Diencephalon (tissue), 2 donors: ENCODE results near the genes FAM98B, PAK6, GCHFR and DNAJC17.

- RAMPAGE, long total RNA = no peak
These were observed 107.1 kb downstream of the TMCO5A start for GRCh38 chr15:38041540-38042009.

DNA sequence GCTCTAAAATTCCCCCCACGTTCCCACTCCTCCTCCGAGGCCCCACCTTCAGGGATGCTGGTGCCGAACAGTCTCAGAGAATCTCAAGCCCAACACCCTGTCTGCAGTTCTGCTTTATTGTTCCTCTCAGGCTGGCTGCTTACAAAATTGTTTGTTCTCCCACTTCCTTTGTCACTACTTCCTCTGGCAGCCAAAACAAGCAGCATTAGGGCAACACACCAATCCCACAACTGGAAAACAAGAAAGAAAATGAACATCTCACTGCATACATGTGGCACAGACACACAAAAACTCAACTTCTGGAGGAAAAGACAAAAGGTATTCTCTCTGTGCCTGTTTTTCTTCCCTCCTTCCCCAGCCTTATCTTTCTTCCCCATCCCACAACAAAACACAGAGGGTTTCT is 108.3 kb downstream of the TMCO5A start:
- RAMPAGE, long total RNA = no peak

DNA sequence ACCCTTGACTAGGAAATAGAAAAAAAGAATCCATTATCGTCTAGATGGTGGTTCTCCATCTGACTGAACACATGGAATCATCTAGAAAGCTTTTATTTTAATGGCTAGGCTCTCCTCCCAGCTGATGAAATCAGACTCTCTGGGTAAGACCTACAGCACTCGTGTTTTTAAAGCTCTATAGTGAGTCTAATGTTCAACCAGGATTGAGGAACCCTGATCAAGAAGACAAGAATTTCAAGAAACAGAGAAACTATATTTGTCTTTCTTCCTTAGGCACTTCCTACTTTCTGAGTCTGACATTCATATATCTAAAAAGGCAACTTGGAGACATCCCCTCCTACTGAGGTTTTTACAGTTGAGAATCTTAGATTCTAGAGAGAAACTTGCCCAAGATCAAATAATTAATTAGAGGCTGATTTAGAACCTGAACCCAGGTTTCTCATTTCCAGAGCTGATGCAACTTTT is 118.8 kb downstream of the TMCO5A start:
- RAMPAGE, long total RNA = no peak

DNA sequence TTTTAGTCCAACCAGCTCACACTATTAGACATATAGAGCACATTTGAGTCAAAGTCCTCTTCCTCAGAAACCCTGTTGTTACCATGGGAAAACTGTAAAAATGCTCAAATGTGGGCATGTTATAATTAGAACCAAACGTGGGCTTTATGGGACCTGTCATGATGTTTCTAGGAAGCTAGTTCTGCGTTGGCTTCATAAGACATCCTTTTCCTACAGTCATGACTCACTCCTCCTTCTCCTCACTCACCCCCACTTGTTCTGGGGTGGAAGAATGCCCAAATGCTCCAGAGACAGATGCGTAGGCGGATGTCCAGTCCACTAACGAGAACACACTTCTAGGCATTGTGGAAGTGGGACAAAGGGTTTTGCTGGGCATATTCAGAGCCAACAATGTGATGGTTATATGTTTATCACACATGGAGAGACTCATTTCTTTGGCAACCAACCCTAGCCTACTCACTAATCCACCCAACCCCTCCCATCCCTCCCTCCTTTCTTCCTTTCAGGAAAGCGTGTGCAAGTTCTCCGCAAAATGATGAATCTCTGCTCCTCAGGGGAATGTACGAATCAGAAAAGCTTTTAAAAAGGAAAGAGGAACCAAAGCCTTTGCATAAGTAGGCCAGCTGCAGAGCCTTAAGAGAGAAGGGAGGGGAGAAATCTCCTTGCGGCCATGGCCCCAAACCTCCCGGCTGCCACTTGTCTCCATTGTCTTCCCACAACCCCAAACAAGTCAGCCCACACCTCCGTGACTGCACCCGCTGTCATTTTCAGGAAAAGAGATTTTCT is 123.0 kb upstream of the SPRED1 start:
- RAMPAGE, long total RNA = no peak

DNA sequence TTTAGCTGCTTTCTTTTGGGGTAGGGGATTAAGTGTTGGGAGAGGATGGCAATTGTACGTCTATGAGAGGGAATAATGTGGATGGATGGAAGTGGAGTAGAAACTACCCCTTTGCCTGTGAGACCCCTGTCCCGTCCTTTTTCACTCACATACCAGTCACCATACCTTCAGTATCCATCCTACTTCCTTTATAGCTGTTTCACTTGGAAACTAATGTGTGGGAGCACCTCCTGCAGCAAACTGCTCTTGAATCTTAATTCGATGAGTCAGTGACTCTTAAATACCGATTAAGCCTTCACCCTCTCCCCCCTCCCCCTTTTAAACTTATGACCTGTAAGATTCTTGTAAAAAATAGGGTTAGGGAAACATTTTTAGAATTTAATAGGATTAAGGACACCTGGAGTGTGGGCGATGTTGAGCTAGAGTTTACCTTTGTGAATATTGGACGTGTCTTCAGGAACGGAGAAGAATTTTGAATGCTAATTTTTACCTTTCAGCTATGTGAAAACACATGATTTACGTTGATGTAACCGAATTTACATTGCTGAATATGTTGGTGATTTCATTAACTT is 852 bp downstream of the SPRED1 start:
- RAMPAGE, long total RNA = no peak

GRCh38 chr15:38397867-38398542 is 55.9 kb upstream of the FAM98B start:
- RAMPAGE, long total RNA = no peak

GRCh38 chr15:38453593-38454725 is at the start of gene FAM98B:
Gene FAM98B (plus strand): TSS chr15:38454127.
- RAMPAGE, long total RNA = start-site peak on the plus strand at chr15:38454131-38454194, 532 and 818 reads in 2 replicates

- RAMPAGE, long total RNA = no peak
These were observed 413.4 kb upstream of the THBS1 start for GRCh38 chr15:39167420-39167990.

GRCh38 chr15:39273641-39274082 is 307.2 kb upstream of the THBS1 start:
- RAMPAGE, long total RNA = no peak

DNA sequence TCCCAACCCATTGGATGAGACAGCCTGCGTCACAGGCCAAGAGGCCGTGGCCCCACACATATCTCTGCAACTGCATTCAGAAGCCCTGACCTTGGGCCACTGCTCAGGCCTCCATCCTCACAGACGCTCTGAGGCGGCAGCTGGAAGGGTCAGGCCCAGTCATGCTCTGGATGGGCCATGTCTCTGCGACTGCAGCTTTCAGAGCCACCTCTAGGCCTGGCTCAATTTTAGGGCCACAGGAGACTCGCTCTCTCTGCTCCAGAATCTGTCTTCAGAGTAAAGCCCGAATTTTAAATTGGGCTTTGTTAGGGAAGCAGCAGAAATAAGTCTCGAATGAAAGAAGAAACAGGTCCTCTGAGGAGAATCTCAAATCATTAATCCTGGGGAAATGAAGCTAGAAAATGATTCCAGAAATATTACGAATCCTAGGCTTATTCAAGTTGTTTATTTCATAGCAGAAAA is 114.3 kb upstream of the THBS1 start:
- RAMPAGE, long total RNA = no peak

- RAMPAGE, long total RNA = no peak
These were observed 18.5 kb downstream of the THBS1 start for GRCh38 chr15:39599383-39599782.

DNA sequence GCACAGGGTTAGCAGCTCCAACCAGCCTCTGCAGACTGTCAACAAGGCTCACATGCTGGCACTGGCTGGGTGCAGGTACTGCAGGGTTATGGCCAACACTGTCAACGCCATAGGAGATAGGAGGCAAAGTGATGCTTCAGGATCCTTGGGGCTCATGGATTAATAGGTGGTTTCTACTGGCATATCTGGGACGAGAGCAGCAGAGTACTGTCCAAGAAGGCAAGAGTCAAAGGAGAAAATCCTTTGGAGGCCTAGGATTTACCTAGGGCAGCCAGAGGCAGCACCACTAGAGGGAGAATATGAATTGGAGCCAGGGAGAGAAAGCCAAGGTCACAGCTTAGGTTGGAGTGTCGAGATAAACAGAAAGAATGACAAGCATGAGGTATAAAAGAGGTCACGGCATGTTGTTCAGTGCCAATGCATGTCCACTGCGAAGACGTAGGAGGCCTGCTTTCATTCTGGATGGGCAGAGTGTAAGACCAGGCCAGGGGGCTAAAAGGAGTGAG is 47.1 kb downstream of the THBS1 start:
- RAMPAGE, long total RNA = no peak

DNA sequence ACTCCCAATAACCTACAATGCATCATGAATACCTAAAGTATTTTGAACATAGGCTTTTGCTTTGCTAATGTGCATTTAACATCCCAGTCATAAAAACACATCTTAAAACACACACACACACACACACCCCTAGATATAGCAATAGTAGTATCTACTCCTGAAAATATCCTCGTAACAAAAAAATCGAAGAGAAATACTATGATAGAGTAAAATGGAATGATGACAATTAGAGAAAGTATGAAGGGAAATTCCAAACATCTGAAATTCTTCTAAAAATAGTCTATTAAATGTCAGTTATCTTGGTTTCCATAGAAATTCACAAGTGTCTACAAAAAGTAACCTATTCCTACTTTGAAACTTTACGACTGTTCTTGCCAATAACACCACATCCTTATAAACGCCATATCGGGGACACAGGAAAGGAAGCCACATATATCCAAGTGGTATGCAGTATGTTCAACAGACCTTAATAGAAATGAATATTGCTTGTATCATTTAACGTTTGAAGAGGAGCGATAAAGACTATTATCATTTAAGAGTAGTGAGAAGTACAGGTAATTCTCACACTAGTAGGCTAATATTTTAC is 1.4 kb downstream of the GPR176 start:
- RAMPAGE, long total RNA = no peak

GRCh38 chr15:40238411-40239626 is at the start of gene PAK6:
Gene PAK6 (plus strand): TSS chr15:40239063.
- RAMPAGE, long total RNA = start-site peak on the plus strand at chr15:40239060-40239073, 87 and 44 reads in 2 replicates; start-site peak on the plus strand at chr15:40239216-40239266, 63 and 49 reads in 2 replicates

GRCh38 chr15:40332025-40333297 is 8.3 kb downstream of the CCDC9B start:
- RAMPAGE, long total RNA = no peak

GRCh38 chr15:40385967-40387164 is 3.8 kb downstream of the KNSTRN start:
- RAMPAGE, long total RNA = no peak

GRCh38 chr15:40695299-40695931 is 441 bp downstream of the RAD51 start:
- RAMPAGE, long total RNA = no peak

- RAMPAGE, long total RNA = no peak
These were observed 772 bp upstream of the RMDN3 start for GRCh38 chr15:40755938-40756114.

DNA sequence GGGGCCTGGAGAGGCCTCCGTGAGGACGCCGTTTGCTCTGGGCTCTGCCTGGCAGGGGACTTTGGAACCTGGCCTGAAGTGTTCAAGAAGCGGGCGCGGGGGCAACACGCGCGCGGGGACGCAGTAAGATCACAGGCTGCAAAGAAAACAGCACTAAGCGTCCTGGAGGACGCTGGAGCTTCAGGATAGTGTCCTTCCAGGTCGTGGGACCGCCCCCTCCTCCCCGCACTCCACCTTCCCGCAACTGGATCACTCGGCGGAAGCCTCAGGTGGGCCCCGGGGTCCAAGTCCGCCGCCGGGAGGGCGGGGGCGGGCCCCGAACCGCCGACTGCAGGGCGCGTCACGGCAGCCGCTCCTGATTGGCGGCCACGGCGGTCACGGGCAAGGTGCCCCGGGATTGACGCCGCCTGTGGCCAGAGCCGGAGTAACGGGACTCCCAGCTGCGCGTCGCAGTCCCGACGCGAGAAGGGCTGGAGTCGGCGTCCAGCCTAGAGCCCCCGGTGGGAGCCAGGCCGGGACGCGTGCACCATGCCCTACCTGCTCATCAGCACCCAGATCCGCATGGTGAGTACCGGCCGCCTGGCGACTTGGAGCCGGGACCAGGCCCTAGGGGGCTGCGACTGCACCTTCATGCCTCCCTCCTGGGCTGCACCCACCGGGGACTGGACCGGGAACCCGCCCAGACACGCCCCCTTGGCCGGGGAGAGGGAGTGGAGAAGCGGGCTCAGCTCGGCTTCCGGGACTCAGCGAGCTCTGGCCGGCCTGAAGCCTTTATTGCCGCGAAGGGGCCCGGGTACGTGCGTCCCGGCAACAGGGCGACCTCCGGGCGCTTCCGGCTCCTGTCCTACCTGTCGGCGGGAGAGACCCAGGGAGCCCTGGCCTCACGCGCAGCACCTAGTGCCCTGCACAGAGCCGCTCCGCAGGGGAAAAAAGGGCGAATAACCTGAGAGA is at the start of gene GCHFR:
TSS of gene GCHFR (plus strand) at position 416 of the 951 bp plus-strand sequence.
- RAMPAGE, long total RNA = no peak

- RAMPAGE, long total RNA = start-site peak on the minus strand at chr15:40807456-40807483, 885 and 291 reads in 2 replicates
These were observed at the start of gene DNAJC17 for GRCh38 chr15:40806867-40808010. Gene DNAJC17 (minus strand): TSS chr15:40807473.